ENCODE data around the gene PIP5KL1.

GRCh38 chr9:127716543-127717123 is 754 bp downstream of the TTC16 start:
- PRO-cap: no peak

GRCh38 chr9:127754794-127755763 is 20.0 kb upstream of the TOR2A start:
- PRO-cap: no peak

GRCh38 chr9:127765625-127766213 is 12.7 kb downstream of the SH2D3C start:
- PRO-cap: no peak

GRCh38 chr9:127808809-127809471 is 6.3 kb downstream of the FPGS start:
- PRO-cap: no peak

- PRO-cap: no peak
These were observed 13.2 kb downstream of the FPGS start for GRCh38 chr9:127815908-127816278.

DNA sequence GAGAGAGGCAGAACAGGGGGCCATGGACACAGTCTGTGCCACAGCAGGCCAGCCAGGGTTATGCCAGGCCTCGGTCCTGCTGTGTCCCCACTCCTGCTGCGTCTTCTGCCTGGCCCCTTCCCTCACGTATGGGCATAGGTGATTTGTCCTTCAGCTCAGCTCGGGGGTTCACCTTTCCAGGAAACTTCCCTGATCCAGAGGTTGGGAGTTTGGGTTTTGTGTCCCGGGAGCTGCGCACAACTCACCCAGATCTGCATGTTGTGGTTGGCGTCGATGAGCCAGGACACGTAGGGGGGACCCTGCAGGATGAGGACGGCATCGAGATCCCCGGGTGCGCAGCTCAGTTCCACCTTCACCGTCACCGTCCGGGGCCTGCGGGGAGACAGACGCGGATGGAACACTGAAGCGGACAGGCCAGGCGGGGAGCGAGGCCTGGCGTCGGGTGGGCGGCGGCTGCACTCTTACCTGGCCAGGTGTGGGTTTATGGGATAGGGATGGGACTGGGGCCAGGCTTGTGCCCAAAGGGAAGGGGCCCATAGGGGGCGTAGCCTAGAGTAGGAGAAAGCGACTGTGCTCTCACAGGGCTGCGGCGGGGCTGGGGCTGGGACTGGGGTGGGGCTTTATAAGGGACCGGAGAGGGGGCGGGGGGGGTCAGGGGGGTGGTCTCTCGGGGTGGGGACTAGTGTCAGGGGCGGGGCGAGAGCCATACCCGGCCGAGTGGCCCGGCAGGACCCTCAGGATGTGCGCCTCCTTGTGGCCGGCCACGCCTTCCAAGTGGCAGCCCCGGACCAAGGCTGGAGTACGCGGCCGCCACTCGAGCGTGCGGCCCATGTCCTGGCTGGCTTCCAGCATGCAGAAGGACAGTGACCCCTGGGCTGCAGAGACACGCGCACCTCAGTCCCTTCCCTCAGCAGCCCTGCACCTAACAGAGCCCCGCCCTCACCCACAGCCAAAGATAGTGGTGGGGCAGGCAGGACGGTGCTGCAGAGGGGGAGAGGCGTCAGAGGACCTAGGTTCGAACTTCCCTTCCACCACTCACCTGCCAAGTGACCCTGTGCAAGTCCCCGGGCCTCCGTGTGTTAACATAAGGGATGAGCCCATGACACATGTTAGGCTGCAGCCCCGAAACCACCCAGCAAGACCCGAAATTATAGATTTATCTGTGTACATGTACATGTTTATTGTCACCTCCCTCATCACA is 22.7 kb downstream of the FPGS start:
- PRO-cap: no peak

DNA sequence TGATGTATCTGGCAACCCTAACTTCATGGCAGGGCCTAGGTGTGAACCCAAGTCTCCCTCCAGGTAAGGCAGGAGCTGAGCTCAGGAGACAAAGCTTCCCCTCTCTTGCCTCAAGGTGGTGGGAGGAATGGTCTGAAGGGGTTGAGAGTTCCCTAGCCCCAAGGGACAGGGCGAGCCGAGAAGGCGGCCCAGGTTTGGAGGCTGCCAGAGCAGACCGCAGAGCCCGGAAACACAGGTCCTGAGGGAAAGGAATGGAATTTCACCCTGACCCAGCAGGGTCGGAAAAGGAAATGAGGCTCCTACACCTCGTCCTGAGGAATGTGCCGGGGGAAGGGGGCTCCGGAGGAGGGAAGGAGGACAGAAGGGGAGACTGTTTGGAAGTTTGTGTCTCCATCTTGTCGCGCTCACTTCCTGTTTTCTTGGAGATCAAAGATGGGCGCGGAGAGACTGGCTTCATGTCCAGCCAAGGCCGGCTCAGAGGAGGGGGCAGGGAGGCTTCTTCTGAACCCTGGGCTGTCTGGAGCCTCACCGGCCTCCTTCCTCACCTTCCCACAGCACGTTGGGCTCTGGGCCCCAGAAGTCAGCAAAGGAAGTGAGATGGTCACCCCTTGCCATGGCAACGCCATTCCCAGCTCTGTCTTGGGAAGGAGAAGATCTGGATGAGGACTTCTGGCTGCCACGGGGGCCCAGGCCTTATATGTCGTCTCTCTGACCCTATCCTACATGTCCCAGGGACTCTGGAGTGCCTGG is 9.5 kb downstream of the ENG start:
- PRO-cap: no peak

GRCh38 chr9:127846281-127847442 is 7.8 kb downstream of the ENG start:
- PRO-cap: no peak

DNA sequence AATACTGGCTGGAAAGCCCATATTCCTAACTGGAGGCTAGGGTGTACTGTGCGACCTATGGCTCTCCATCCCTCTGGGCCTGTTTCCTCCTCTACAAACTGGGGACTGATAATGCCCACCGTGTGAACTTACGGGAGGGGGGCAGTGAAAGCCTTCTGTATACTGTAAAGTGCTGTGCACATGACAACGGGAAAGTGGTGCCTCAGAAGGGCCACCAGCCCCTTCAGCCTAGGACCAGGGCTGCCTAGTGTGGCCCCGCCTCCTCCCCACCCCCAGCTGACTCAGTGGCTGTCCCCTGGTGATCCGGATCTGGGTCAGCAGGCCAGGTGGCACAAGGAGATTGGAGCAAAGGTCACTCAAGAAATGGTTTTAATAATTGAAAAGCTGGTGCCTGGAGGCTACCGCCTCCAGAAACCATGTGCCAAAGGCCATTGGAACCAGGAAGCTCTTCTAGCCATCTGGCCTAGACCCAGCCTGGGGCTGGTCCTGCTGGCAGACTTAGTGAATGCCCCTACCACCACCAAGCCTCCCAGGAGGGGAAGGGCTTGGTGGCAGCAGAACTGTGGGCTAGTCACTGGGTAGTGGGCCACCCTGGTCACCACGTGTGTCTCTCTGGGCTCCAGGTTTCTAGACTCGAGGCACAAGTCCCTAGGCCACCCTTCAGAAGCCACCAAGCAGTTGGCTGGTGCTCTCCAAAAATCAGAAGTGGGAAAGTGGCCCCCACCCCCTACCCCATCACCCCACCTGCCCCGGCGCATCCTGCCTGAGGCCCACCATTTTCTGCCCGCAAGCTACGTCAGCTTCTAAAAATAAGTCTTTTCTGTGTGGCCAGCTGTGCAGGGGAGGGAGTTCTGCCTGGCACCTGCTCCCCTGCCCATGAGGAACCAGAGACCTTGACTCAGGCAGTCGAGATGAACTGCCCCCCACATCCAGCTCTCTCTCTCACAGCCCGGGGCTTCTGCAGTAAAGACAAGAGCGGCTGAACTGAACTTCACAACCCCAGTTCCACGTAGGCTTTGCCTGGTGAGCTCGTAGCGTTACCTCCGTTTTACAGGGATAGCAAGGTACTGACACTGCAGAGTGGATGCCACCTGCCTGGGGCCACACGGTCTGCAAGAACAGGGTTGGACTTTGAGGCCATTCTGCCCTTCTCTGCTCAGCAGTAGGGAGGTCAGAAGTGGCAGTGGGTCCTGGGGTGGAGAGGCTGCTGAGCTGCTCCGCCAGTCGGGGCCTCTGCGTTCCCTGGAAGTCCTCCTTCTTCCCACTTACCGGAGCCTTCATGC is 1.3 kb downstream of the ST6GALNAC4 start:
- PRO-cap: no peak

- PRO-cap: bidirectional peak, plus-strand start at chr9:127930934, minus-strand start at chr9:127930928
These were observed at the start of gene PIP5KL1 for GRCh38 chr9:127930266-127931424. Gene PIP5KL1, minus strand, starts transcription at chr9:127930777.

- PRO-cap: no peak
These were observed 1.3 kb downstream of the DPM2 start for GRCh38 chr9:127936356-127936797.

DNA sequence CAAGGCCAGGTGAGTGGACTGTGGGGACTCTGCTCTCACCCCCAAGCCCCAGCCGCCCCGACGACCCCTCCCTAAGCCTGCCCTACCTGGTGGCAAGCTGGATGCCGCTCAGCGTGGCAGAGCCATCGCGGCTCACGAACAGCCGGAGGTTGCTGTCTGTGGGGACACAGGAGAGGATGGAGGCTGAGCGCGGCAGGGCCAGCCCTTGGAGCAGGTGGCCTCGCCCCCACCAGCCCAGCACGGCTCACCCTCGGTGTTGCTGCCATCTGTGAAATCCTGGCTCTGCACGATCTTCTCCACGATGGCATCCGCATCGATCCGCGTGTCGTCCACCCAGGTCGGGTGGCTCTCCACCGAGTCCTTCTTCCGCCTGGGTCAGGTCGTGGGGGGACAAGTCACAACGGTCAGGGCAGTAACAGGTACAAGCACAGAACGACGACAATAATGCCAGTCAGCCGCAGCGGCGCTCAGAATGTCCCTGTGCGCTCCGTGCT is 6.9 kb upstream of the DPM2 start:
- PRO-cap: no peak

DNA sequence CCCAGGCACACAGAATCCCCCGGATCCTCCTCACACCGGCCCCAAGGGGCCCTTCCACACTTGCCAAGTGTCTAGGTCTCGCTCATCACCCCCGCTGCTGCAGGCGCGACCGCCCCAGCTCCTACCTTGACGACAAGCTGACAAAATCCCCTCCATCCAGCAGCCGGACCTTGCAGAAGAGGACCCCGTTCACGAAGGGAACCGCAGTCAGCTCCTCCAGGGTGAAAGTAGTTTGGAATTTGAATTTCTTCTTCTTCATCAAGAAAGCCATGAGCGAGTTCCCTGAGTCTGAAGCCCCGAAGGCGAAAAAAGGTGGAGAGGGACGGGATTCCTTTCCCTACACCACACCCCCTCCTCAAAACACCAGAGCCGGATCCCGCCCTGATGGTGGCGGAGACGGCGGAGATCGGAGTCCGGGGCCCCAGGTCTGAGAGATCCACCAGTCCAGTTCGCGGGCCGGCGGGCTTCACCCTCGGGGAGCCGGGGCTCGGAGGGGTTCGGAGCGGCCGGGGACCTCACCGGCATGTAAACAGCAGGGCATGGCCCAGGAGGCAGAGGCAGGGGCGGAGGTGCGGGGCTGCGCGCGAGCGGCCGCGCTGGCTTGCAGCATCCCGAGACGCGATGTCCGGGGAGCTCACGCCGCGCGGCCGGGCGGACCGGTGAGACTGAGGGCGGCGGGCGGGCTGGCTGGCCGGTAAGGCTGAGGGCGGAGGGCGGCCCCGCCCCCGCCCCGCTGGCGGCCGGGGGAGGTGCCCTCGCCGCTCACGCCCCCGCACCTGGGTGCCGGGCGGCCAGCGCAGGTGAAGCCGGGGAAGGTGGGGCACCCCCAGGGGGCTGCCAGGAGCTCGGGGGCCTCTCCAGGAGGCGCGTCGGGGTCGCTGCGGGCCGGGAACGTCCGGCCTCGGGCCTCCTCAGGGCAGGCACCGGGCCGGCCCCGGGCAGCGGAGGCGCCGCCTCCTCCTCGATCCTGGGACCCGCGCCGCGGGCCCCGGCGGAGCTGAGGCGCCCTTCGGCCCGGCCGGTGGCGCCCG is 607 bp downstream of the EEIG1 start:
- PRO-cap: bidirectional peak, plus-strand start at position 775 of the sequence, minus-strand start at position 670 of the sequence

DNA sequence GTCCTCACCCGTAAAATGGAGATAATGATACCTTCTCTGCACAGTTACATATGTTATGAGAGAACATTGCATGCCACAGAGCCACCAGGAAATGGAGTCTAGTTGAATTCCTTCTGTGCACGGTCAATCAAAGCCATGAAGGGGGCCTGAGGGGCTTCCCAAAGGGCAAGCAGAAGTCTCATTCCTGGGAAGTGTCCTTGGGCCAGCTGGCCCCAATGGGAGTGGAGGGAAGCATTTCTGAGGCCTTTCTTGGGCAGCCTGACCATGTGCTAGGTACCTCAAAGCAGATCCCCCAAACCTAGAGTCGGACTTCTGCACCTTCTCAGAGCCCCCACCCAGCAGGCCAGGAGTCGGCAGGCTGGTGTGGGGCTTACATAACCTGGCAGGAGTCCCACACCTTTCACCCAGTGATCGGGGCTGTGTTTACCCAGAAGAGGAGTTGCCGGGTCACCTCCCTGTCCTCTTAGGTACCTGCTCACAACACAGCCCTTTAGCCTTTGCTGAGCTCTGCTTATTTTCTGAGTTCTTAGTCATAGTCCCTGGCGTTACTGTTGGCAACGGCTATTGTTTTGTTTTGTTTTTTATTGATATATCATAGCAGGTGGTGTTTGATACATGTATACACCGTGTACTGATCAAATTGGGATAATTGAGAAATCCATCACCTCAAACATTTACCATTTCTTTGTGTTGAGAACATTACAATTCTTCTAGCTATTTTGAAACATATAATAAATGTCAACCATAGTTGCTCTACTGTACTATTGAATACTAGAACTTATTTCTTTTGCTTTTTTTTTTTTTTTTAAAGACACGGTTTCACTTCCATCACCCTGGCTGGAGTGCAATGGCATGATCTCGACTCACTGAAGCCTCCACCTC is 10.2 kb upstream of the EEIG1 start:
- PRO-cap: no peak

DNA sequence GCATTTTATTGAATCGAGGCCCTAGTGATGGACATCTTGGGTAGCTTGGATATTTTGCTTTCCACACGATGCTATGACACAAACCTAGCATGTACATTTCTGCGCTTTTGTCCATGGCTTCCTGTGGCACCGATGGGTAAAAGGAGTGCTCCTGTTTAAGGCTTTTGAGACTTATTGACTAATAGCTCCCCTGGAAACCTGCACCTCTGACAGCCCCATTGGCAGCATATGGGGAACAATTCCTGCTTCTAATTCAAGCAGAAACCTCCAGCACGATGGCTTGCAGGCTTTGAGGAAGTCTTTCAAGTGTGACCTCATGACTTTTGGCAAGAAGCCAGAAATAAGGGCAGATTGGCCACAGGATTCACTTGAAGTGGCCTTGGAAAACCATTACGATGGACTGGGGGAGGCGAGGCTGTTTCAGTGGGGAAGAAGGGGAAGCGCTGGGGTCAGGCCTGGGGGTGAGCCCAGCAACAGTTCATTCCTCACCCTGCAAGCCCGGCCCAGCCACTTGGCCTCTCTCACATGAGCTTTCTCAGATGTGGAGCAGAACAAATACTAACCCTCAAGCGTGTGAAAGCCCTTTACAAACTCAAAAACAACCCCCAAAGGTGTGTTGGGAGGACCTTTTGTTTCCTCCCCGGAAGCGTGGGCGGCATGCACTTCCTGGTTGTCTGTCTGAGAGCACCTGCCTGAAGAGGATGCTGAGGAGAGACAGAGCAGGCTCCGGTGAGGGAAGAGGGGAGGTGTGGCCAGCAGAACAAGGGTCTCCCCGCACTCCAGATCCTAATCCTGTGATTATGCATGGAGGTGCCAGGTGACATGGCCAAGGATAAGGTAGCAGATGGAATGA is 26.8 kb upstream of the EEIG1 start:
- PRO-cap: no peak

- PRO-cap: no peak
These were observed 39.9 kb downstream of the NAIF1 start for GRCh38 chr9:128027210-128027682.

DNA sequence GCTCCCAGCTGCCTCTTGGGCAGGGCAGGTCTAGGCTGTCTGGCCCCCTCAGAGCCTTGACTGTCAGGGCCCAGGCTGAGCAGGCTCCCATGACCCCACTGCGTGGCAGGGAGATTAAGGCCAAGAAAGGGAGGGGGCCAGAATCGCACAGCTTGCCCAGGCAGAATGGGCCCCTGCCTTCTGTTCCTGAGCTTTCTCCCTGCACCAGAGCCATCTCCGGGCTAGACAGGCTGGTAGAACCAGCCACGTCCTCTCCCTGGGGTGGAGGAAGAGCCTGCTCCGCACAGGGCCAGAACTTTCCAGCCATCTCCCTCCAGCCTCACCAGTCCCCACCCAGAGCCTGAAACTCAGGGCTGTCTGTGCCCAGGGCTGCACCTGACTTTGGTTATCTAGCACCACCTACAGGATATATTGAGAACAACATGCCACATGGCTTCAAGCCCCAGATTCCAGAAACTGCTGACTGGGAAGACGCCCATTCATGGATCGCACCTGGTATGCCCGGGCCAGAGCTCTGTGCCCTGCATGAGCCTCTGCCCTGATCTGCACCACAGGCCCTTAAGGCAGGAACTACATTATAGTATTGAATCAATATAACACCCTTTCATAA is 32.0 kb downstream of the NAIF1 start:
- PRO-cap: no peak

GRCh38 chr9:128078214-128079404 is 10.6 kb downstream of the SLC25A25 start:
- PRO-cap: no peak

- PRO-cap: no peak
These were observed 12.4 kb downstream of the CIZ1 start for GRCh38 chr9:128178685-128179710.

- PRO-cap: no peak
These were observed 30.1 kb downstream of the GOLGA2 start for GRCh38 chr9:128245488-128246258.

Measured in Metastatic Lung Carcinoma in the Adrenal Gland (tissue), 1 donor.